GM19240 (cell line): Measurements from ENCODE around the genes TGM6 and ZNF343.

- RRBS, result no CpG with 5 or more reads among the region's 7 CpGs
Measured at GRCh38 chr20:2103558-2103808, 1.9 kb downstream of the STK35 start.

GRCh38 chr20:2129429-2129949, 27.9 kb downstream of the STK35 start:
- RRBS, result no CpG with 5 or more reads among the region's 12 CpGs

DNA sequence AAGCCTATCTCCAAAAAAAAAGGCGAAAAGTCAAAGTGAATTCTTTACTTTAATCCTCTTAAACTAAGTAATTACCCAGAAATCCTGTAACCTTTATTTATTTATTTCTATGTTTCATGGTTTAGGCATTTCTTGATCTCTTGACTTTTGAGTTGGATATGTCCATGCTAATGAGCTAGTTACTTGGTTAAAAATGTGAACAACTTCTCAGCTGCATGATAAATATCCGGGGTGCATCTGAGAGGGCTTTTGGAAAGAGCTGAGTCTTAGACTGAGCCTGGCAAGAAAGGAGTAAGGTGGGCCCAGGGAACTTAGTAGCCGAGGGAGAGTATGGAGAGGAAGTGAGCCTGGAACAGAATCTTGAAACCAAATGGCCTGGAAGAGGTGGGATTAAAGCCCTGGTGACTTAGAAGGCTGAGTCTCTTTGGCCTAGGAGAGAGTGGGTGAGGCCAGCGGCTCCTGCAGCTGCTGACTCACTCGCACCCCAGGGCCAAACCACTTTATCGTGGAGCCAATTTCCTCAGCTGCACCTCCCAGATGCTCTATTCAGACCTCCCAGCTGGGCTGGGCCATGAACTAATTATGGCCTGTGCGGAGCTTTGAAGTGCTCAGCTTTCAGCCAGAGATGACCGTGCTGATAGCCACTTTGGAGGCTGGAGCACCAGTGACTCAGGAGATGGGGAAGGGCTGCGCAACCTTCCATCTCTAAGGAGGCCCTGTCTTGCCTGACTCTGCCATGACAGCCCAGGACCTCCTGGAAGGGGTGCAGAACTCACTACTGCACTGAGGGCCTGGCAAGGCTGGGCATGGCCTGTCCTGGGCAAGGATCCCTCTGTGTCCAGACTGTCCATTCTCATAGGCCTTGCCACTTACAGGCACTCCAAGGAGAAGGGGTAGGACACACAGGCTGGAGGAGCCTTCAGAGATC, 19.2 kb downstream of the TGM3 start:
- RRBS, result no CpG with 5 or more reads among the region's 9 CpGs

GRCh38 chr20:2380530-2381118, at the start of gene TGM6:
TSS of gene TGM6 (plus strand) at chr20:2380901.
- RRBS, result no CpG with 5 or more reads among the region's 16 CpGs

- RRBS, result 0% methylated on average over 5 of the region's 58 CpGs
Measured at GRCh38 chr20:2508544-2509406, at the start of gene ZNF343. TSS of gene ZNF343 (minus strand) at chr20:2508915.

DNA sequence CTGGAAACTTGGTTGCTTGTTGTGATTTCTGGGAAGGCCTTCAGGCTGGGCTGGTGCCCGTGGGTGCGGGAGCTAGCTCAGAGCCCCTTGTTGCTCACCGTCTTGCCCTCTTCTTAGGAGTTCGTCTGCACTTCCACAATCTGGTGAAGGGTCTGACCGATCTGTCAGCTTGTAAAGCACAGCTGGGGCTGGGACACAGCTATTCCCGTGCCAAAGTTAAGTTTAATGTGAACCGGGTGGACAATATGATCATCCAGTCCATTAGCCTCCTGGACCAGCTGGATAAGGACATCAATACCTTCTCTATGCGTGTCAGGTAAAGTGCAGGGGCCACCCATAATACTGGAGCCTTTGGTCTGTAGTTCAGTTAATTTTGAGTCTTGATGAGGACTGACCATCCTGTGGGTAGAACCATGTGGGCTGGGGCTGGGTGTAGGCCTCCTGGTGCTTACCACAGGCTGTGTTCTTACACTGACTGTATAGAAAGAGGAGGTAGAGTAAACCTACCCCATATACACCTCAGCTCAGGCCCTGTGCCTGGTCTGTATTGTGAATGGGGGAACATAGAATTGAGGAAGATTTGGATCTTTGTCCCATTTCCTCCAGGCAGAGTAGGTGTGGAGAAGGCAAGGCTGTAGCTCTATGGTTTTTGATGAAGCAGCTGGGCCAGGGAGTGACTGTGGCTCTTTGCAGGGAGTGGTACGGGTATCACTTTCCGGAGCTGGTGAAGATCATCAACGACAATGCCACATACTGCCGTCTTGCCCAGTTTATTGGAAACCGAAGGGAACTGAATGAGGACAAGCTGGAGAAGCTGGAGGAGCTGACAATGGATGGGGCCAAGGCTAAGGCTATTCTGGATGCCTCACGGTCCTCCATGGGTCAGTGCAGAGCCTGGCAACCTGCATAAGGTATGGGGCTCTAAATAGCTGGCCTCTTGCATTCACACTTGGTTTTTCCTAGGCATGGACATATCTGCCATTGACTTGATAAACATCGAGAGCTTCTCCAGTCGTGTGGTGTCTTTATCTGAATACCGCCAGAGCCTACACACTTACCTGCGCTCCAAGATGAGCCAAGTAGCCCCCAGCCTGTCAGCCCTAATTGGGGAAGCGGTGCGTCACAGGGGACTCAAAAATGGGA, 2.6 kb downstream of the NOP56 start:
- RRBS, result no CpG with 5 or more reads among the region's 20 CpGs

- RRBS, result no CpG with 5 or more reads among the region's 12 CpGs
Measured at GRCh38 chr20:2657400-2658212, 5.2 kb downstream of the NOP56 start.

GRCh38 chr20:2759285-2759996, 41.0 kb downstream of the CPXM1 start:
- RRBS, result 27% methylated on average over 2 of the region's 19 CpGs

DNA sequence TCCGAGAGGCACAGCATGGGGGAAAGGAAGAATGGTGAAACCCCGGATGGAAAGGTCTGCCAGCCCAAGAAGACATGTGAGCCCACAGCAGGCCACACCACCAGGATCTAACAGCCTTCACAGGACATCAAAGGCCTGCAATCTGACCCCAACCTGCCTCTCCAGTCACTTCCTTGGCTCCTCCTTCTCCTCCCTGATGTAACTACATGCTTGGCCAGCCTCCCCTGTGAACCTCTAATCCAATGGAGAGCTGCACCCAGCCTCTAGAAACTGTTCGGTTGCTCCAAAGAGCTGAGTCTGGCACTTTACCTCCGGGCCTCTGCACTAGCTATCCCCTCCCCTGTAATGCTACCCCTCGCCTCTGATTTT, 1.5 kb downstream of the CPXM1 start:
- RRBS, result 25% methylated on average over 2 of the region's 5 CpGs

DNA sequence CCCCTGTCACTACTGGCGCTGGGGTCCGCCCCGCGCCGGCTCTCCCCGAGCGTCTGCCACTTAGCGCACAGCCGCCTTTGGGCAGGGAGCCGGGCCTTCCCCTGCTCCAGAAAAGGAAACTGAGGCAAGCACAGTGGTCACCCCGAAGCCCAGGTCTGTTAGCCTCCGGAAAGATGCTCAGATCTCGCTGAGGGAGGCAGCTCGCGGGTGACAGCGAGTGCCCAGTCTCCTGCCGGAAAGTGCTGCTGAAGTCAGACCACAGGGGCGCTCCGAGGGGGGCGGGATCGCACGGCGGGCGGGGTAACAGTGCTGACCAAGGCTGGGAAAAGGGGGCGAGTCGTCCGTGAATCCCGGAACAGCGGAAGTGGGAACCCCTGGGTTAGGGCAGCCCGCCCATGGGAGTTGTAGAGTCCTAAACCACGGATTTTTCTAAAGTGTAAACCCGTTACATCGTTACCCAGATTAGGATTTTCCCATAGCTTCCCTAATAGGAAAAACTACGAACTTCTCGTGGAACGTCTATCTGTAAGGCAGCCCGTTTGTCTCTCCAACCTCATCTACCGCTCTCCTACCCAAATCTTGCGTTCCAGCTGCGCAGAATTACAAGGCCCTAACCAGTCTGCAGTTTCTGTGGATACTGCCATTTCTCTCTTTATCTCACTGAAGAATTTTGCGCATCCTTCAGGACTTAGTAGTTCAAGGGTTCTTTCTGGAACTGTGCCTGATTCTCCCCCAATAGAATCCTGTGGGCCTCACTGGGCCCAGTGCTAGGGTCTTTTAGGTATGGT, 554 bp downstream of the VPS16 start:
- RRBS, result 2% methylated on average over 17 of the region's 41 CpGs

DNA sequence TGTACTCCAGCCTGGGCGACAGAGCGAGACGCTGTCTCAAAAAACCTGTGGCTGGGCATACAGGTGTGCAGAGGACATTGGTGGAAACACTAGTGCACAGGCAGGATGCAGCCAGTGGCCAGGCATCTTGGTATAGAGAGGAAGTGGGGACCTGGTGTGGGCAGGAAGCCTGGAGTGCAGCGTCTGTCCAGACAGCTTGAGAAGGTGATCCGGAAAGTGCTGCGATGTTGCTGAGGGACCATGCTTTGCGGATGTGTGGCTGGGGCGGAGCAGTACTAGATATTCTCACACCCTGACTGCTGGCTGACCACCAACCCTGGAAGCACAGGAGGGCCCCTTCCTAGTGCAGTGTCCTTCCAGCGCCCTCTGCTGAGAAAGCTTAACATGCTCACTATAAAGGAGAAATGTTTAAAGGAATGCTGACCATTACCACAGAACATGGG, 11.4 kb downstream of the VPS16 start:
- RRBS, result no CpG with 5 or more reads among the region's 9 CpGs

GRCh38 chr20:2930903-2931390, 57.7 kb downstream of the PTPRA start:
- RRBS, result no CpG with 5 or more reads among the region's 2 CpGs

GRCh38 chr20:3004886-3005414, 38.5 kb upstream of the GNRH2 start:
- RRBS, result no CpG with 5 or more reads among the region's 3 CpGs

DNA sequence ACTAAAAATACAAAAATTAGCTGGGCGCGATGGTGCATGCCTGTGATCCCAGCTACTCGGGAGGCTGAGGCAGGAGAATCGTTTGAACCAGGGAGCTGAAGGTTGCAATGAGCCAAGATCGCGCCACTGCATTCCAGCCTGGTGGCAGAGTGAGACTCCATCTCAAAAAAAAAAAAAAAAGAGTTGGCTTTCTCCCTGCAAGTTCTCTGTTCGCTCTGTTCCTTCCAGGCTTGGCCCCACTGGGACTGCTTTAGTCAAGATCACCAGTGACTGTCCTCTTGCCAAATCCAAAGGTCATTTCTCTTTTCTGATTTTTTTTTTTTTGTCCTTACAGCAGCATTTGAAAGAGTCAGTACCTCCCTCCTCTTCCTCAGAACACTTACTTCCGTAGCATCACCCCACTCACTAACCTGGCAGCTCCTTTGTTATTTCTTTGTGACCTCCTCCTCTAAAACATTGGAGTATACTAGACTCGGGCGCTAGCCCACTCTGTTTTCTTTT, 10.8 kb upstream of the GNRH2 start:
- RRBS, result no CpG with 5 or more reads among the region's 10 CpGs

GRCh38 chr20:3041886-3043148, 1.1 kb upstream of the GNRH2 start:
- RRBS, result 80% methylated on average over 1 of the region's 21 CpGs

DNA sequence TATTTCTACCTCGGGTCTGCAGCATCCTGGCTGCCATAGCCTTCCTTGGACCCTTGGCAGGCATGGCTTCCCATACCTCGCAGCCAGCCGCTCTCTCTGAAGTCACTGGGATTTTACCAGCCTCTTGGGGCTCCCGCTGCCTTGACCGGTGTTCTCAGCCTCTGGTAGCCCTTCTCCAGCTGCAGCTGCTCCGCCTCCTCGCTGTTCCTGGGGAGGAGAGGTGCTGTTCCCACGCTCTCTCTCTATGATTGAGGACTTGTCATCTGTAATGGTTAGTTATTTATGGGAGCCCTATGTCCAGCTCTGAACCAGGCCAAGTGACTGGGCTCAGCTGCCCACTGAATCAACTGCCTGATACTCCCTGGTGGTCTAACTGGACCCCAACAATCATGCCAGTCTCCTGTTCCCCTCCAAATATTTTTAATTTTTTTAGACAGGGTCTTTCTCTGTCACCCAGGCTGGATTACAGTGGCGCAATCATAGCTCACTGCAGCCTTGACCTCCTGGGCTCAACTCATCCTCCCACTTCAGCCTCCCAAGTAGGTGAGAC, 4.7 kb upstream of the SLC4A11 start:
- RRBS, result no CpG with 5 or more reads among the region's 9 CpGs

DNA sequence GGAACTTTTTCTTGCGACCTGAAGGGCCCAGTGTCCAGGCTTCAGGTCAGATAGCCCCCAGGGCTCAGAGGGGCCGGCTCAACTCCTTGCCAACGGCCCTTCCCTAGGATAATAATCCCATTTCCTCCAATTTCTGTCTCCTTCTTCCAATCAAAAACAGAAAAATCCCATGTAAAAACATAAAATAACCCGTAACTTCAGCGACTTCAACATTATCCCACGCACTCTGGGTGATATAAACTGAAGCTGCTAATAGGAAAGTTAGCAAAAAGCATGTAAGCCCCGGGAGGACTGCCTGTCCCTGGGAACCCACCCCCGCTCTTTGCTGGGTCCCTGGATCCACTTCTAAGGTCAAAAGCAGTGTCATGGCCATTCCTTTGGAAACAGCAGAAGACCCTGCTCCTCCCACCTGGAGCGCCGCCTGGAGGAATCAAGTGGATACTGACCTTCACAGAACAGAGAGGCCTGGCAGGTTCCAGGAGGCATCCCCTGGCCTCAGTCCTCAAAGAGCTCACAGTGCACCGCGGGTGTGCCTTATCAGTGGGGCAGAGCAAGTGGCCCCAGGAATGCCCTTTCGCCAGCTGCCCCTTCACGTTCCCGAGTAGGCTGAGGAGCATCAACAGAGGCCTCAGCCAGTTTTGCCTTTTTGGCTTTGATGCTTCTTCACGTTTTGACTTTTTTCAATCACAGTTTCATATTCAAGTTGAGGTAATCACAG, 11.0 kb upstream of the SLC4A11 start:
- RRBS, result no CpG with 5 or more reads among the region's 16 CpGs

GRCh38 chr20:3479754-3480612, 9.2 kb downstream of the ATRN start:
- RRBS, result 100% methylated on average over 2 of the region's 11 CpGs

DNA sequence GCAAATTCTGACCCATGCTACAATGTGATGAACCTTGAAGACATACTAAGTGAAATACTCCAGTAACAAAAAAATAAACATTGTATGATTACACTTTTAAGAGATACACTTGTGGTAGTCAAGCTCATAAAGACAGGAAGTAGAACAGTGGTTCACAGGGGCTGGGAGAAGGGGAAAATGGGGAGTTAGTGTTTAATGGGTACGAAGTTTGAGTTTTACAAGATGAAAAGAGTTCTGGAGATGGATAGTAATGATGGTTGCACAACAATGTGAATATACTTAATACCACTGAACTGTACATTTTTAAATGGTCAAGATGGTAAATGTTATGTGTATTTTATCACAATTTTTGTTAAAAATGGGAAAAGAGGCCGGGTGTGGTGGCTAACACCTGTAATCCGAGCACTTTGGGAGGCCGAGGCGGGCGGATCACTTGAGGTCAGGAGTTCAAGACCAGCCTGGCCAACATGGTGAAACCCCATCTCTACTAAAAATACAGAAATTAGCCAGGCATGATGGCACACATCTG, 22.2 kb downstream of the GFRA4 start:
- RRBS, result no CpG with 5 or more reads among the region's 6 CpGs

DNA sequence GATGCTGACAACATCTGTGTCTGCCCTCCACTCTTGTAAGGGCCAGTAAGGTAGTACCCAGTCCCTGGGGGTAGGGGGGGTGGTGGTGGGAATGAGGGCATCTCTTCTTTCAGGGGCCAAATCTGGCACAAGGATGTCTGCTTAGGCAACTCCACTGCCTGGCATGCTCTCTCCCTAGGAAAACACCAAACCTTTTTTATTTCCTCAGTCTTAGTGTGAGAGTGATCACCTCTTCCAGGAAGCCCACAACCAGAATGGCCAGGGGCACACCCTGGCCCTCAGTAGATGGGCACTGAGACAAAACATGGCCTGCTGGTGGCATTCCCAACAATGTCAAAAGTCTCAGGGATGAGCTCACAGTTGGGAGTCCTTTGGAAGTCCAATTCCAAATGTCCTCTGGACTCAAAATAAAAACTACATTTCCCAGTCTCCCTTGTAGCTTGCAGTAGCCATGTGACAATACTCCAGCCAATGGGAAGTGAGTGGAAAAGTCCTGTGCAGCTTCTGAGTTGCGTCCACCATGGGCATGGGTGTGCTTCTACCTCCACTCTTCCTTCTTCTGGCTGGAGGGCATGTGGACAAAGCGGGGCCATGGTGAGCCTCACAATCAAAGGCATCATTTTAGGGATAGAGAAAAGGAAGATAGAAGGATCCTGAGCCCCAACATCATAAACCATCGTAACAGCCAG, 5.7 kb upstream of the ADAM33 start:
- RRBS, result no CpG with 5 or more reads among the region's 3 CpGs